Gastrocnemius medialis (tissue), 3 donors: ENCODE results near the genes CEACAM7, RABAC1 and ERF.

DNA sequence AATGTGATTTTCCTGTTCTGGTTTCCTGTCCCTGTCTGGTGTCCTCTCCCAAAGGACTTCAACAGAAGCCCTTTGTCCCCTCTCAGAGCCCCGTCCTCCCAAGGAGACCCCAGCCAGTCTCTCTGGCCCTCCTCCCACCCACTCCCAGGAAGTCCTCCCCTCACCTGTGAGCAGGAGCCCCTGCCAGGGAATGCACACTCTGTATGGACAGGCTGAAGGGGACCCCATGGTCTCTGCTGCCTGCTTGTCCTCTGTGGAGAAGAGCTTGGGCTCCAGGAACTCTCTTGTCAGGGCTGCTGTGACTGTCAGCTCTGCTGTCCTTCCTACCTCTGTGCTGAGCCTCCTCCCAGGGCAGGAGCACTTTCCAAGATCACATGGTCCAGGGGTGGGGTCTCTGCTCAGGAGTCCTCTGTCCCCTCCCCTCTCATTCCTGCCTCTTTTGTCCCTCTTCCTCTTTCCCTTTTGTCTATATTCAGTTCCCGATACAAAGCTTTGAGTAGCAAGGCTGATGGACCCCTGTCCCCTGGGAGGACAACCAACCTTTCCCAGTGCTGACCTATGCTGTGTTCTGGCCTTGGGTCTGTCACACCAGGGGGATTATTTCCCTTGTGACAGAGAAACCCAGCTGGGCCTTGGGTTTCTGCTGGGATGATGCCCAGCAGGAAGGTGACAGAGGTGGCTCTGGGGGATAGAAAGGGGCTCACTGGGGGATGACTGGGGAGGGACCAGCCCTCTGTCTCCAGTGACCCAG, at the start of gene CEACAM7:
TSS of gene CEACAM7 (minus strand) at position 333 of the 751 bp plus-strand sequence.
- PRO-cap = no peak
- RAMPAGE, long total RNA, 3 experiments = no peak in any of the 3 experiments

DNA sequence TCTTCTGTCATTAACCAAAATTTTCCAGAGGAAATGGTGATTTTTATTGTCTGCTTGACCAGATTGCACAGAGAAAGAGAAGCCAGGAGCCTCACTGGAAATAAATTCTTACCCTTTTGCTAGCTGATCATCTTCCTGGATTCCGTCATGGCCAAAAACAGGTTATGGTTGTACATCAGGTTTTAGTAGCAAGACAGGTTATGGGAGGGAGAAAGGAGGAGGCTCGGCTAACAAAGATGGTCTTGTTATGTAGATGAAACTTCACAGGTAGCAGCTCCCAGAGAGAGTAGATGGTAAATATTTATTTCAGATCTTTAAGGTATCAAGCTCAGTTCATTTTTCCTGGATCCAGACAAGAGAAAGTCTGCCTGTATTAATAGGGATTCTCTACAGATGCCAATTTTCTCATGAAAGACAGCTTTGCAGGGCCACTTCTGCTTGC, 19.7 kb upstream of the CEACAM3 start:
- PRO-cap = no peak
- RAMPAGE, long total RNA, 3 experiments = no peak in any of the 3 experiments

DNA sequence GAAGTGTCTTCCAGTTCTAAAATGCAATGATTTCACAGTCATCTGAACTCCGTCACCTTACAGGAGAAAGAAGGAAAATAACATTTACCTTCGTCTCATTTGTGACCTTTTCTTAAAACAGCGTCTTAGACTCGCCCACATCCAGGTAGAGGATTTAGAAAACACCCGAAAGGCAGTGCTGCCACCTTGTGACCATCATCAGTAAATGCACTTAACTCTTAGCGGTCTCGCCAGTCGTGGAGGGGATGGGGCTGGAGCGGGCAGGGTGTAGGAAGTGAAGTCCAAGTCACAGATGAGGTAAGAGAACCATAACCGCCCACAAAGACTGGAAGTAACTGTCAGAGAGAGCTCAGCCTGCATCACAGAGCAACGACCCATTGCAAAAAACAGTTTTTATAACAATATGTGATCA, 10.8 kb upstream of the CEACAM3 start:
- PRO-cap = no peak
- RAMPAGE, long total RNA, 3 experiments = no peak in any of the 3 experiments

- PRO-cap = no peak
- RAMPAGE, long total RNA, 3 experiments = no peak in any of the 3 experiments
Observed at GRCh38 chr19:41868099-41869409, 8.5 kb downstream of the RPS19 start.

- PRO-cap = no peak
- RAMPAGE, long total RNA, 3 experiments = no peak in any of the 3 experiments
Observed at GRCh38 chr19:41887332-41887774, 4.4 kb downstream of the ARHGEF1 start.

DNA sequence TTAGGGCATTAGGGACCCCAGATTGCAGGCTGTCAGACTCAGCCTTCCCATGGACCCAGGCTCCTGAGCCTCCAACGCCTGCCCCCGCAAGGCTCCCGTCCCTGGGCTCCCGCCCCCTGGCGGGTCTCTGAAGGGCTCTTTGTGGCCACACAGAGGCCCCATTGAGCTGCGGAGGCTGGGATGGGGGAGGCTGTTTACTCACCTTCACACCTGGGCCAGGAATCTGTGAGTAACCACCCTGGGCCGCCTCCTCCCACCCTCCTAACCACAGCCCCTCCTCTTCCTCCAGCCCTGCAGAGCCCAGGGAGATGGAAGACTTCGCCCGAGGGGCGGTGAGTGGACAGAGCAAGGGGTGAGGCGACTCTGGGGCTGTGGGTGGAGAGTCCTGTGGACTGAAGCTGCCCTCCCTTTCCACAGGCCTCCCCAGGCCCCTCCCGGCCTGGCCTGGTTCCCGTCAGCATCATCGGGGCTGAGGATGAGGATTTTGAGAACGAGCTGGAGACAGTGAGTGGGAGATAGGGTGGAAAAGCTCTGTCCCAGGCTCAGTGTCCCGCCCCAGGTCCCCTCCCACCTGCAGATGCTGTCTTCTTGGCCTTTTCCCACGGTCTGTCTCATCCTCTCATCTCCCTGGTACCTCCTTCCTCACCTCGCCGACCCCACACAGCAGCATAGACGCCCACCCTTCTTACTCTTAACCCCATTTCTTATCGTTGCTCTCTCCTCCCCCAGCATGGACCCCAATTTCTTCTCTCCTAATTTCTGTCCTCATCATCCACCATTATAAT, 5.0 kb downstream of the ARHGEF1 start:
- PRO-cap = no peak
- RAMPAGE, long total RNA, 3 experiments = no peak in any of the 3 experiments

DNA sequence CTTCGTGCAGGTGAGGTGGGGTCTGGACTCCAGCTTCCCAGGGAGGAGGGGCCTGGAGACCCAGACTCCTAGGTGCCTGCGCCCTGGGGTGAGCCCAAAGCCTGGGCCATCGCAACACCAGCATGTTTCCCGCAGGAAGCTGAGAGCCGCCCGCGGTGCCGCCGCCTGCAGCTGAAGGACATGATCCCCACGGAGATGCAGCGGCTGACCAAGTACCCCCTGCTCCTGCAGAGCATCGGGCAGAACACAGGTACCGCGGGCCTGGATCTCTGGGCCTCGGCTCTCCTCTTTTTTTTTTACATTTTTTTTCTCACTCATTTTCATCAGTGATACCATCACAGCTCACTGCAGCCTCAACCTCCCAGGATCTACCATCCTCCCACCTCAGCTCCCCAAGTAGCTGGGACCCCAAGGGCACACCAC, 19.7 kb downstream of the ARHGEF1 start:
- PRO-cap = no peak
- RAMPAGE, long total RNA, 3 experiments = no peak in any of the 3 experiments

- PRO-cap = no peak
- RAMPAGE, long total RNA, 3 experiments = no peak in any of the 3 experiments
Observed at GRCh38 chr19:41912657-41913088, 15.6 kb downstream of the ERFL start.

DNA sequence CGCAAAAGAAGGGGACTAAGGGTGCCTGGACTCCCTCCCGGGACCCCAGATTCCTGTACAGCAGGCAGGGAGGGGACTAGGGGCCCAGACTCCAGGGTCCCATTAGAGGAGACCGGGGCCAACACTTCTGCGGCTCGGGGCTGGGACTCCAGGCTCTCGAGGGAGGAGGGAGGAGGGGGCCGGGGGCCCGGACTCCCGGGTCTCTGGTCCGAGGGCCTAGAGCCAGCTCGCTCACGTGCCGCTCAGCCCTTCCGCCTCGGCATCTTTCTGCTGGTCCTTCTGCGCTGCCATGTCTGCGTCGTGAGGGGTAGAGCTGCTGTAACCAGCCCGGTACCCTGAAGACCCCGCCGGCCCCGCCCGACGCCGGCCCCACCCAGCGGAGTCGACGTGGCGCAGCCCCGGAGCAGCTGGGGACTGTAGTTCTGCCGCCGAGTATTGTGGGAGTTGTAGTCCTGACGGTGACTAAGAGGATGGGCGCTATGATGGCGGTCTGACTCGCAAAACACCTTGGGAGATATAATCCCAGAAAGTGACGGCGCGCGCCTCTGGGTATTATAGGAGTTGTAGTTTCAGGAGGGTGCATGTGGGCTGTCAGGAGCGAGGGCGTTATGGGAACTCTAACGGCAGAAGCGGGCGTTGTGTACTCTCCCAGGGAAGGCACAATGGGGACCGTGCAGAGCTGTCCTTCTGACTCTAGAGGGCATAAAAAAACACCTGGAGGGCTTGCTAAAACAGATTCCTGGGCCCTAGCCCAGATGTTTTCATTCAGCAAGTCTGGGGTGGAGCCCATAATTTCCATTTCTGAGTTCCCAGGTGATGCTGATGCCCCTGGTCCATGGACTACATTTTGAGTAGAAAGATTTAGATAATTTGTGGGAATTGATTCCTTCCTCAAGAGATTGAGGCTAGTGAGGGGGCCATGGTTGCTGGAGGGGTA, at the start of gene RABAC1:
TSS of gene RABAC1 (minus strand) at position 320 of the 937 bp plus-strand sequence.
- PRO-cap = bidirectional peak, plus-strand start at position 447 of the sequence, minus-strand start at position 346 of the sequence
- RAMPAGE, long total RNA, 3 experiments = start-site peak on the minus strand in 3 of 3 experiments, centred at positions 331 to 344 of the sequence, 493 to 1,303 reads per replicate

DNA sequence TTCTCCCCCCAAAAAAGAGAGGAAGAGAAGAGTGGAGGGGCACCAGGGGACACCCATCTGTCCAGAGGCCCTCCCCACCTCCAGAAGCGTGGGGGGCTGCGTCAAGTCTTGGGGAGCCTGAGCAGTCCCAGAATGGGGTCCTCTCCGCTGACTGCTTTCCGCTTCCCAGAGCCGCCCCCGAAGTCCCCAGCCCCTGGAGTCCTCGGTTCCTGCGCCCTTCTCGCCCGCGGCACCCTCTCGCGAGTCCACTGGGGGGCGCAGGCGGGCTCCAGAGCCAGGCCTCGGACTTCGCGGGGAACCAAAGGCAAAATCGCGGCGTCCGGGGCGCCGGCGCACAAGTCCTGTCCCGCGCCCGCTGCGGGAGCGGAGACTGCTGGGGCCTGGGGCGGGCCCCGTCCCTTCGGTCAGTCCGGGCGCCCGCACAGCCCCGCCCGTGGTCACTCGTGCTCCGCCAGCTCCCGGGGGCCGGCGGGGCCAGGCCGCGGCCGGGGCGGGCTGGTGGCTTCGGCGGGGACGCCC, 4.5 kb upstream of the ATP1A3 start:
- PRO-cap = no peak
- RAMPAGE, long total RNA, 3 experiments = no peak in any of the 3 experiments

GRCh38 chr19:42132973-42133480, 781 bp upstream of the POU2F2 start:
- PRO-cap = no peak
- RAMPAGE, long total RNA, 3 experiments = no peak in any of the 3 experiments

DNA sequence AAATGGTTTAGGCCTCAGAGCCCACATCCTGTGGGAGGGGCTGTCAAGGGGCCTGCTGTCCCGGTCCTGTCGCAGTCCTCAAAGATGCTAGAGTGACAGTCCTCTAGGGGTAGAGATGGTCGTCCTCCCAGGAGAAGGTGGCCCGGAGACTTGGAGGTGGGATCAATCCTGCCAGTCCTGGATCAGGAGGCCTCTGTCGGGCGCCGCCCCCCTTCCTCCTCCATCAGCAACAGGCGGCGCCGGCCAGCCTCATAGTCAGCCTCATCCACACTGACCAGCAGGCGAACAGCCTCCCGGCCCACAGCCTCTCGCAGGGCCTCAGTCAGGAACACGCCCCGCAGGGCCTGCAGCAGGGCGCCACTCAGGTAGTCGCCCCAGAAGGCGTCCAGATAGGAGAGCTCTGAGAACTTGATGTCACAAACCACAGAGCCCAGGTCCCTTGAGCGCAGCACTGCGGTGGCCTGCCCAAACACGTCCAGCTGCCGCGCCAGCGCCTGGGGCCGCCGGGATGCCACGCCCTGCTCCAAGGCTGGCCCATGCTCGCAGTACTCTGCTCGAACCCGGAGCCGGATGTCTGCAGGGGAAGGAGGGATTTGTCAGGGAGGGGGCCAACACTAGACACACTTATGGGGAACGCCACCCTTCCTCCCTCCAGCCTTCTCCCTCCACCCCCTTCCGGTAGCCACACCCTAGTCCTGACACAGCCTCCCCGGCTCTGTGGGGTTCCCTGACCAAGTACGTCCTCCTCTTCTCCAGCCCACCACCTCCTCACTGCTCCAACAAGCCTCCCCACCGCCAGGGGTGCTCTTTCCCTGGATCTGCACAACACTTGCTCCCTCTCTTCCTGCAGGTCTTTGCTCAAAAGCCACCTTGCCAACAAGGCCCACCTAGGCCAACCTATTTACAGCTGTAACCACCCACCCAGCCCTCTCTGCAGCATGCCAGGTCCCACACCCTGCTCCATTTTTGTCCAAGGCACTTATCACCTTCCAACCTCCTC, 17.9 kb downstream of the DEDD2 start:
- PRO-cap = no peak
- RAMPAGE, long total RNA, 3 experiments = no peak in any of the 3 experiments

GRCh38 chr19:42228987-42230114, 9.2 kb downstream of the ZNF526 start:
- PRO-cap = no peak
- RAMPAGE, long total RNA, 3 experiments = no peak in any of the 3 experiments

- PRO-cap = no peak
- RAMPAGE, long total RNA, 3 experiments = no peak in any of the 3 experiments
Observed at GRCh38 chr19:42250147-42250752, 4.7 kb downstream of the ERF start.

DNA sequence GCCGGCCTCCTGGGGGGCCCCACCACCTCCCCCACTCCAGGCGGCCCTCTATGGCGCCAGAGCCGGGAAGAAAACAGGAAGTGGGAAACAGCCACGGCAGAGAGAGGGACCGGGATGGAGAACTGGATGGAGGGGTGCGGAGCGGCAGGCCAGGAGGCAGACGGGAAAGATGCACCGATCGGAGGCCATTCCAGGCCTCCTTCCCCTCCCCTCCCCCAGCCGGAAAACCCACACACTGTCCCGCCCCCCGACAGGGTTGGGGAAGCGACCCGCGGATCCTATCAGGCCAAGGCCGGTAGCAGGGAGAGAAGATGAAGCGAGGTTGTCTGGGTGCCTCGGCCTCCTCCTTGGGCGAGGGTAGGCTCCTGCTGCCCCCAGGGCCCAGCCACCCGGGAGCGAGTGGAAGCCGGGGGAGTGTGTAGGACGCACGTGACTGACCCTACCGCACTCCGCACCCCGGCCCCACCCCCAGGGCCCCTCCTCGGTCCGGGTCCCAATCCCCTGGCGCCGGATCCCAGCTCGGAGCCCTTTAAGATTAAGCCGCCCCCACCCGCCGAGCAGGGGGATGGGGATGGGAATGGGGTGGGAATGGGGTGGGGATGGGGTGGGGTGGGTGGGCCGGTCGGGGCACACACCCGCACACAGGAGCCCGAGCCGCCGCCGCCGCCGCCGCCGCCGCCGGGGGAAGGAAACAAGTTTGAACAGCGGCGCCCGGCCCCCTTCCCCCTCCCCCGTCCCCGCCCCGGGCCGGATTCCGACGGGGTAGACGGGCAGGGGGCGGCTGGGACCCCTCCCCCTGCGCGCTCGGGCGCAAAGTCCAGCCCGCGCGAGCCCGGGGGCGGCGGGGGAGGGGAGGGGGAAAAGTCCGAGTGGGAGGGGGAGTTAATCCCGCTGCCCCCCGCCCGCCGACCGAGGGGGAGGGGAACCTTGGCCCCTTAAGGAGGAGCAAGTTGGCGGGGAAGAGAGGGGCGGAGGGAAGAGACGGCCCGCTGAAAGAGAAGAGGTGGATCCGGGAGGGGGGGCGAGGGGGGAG, 1.4 kb downstream of the ERF start:
- PRO-cap = bidirectional peak, plus-strand start at position 481 of the sequence, minus-strand start at position 401 of the sequence; unidirectional peak, minus-strand start at position 693 of the sequence; bidirectional peak, plus-strand start outside the sequence, minus-strand start at position 817 of the sequence
- RAMPAGE, long total RNA, 3 experiments = no peak in any of the 3 experiments

DNA sequence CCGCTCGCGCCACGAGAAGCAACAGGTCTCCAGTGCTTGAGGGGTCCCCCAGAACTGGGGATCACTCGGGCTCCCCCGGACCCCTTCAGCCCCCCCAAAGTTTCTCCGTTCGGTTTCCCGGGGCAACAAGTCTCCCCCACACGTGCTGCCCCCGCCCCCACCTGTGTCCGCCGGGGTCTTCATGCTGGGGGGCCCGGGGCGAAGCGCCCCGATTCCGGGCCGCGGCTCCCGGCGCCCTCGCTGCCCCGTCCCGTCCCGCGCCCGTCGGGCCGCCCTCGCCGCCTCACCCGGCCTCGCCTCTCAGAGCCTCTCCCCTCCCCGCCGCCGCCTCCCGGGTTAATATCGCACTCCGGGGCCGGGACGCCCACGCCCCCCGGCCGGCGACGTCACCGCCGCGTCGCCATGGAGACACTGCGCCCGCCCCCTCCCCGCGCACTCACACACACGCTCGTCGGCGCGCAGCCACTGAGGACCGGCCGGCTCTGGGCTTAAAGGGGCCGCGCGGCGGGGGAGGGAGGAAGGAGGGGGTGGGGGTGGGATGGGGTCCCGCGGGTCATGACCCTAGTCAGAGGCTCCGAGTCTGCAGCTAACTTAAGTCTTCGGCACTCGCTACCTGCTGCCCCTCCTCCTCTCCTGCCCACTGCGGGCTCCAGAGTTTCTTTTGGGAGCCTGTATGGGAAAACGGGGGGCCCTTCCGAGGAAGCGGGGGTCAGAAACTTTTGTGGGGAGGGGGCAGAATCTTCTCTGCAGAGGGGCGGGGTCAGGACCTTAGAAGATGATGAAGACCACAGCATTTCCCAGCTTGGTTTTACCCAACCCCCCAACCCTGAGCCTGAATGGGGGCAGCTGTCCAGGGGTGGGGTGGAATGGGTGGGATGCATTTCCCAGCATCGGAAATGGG, at the start of gene ERF:
TSS of gene ERF (minus strand) at position 312 of the 901 bp plus-strand sequence.
- PRO-cap = bidirectional peak, plus-strand start at position 465 of the sequence, minus-strand start at position 312 of the sequence
- RAMPAGE, long total RNA, 3 experiments = no peak in any of the 3 experiments

DNA sequence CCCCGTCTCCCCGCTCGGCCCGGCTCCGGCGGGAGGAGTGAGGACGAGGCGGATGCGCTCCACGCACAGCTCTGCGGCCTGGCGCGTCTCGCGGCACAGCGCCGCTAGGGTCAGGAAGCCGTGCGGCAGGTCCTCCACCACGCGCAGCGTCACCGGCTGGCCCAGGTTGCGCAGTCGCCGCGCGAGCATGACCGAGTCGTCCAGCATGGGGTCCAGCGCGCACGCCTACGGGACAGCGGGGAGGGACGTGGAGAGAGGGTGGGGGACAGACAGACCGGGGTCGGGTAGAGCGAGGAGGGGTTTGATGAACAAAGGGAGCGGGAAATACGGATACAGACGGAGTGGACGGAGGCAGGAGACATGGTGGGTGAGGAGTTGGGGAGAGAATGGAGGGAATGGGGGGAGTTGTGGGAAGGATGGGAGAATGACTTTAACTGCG, 11.8 kb upstream of the CNFN start:
- PRO-cap = bidirectional peak, plus-strand start at position 194 of the sequence, minus-strand start at position 106 of the sequence
- RAMPAGE, long total RNA, 3 experiments = no peak in any of the 3 experiments

DNA sequence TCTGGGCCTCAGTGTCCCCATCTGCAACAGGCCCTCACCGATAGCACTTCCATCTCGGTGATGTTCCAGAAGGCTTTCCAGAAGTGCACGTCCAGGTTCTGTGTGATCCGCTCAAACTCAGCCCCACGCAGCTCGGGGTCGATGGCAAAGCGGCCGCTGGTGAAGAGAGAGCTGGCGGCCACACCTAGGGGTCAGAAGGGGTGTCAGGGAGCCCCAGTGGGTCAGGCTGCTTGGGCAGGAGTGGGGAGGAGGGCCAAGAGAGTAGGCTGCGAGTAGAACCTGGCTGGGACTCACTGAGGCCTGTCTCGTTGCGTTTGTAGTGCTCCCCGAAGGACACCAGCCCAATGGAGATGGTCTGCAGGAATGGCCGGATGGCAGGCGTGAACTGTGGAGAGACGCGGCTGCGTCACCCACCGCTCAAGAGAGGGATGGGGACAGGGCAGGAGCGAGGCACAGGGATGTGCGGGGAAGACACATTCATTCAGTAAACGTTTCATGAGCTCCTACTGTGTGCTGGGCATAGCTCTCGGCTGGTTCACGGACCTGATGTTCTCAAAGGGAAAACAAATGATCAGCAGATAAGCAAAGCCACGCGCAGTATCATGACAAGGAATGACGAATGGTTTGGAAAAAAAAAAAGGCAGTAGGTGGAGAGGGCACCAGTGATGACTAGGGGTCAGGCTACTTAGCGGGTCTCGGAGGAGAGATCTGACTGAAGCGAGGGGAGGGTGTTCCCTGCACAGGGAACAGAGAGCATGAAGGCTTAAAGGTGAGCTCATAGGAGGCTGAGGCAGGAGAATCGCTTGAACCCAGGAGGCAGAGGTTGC, 18.1 kb upstream of the CNFN start:
- PRO-cap = no peak
- RAMPAGE, long total RNA, 3 experiments = no peak in any of the 3 experiments

DNA sequence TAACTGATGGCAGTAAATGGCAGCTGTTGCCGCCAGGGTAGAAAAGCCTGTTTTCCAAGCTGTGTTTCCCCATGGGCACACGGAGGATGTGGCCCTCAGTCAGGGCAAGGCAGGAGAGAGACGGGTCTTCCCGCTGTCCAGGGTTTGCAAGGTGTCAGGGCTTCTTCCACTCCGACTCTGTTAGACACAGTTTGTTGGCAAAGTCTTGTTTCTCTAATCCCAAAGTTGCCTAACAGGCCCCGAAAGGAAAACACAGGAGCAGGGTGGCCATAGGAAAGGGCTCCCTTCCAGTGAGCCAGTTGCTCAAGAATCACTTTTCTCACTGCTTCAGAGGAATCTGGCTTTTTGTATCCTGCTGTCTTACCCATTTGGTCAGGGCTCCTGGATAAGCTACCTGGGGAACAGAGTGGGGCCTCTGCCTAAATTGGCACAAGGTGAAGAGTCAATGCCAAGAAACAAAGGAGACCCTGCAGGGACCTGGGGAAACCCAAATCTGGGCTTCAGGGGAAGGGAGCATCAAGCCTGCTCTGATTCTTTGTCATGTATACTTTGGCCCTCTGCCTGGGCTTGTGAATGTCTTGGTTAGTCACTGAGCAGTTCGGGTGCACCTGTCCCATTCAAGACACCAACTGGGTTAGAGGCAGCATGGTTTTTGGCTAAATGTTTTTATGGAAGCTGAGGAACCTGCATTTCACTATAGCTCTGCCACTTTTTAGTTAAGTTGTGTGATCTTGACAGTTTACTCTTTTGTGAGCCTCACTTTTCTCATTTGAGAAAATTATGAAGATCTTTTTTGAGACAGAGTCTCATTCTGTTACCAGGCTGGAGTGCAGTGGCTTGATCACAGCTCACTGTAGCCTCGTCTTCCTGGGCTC, 29.1 kb upstream of the CXCL17 start:
- PRO-cap = no peak
- RAMPAGE, long total RNA, 3 experiments = no peak in any of the 3 experiments

GRCh38 chr19:43572017-43572508, 3.3 kb downstream of the XRCC1 start:
- PRO-cap = no peak
- RAMPAGE, long total RNA, 3 experiments = no peak in any of the 3 experiments